Mesenteric fat pad (tissue), 1 donor: ENCODE data around the gene RNF213.

DNA sequence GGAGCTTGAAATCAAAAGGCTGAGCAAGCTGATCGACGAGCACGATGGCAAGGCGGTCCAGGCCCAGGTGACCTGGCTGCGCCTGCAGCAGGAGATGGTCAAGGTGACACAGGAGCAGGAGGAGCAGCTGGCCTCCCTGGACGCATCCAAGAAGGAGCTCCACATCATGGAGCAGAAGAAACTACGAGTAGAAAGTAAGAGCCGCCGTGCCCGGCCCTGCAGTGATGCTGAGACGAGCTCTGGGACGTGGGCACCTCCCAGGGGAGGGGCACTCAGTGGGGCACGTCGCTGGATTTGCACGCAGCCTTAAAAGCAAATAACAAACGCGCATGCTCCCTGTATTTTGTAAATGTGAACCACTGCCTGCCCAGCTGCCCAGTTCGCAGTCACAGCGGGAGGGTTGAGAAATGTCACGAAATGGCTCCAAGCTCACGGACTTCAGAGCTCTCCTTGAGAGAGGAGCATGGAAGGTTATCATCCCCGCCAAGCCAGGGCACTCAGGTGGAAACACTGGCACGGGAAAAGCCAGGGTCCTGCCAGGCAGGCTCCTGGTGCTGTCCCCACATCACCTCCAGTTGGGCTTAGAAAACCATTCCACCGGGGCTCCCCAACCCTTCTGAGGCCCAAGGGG is 15.2 kb upstream of the GAA start:
- PRO-cap = no peak

- PRO-cap = no peak
These were observed 653 bp downstream of the GAA start for GRCh38 chr17:80101878-80102589.

GRCh38 chr17:80198447-80198930 is 21.6 kb downstream of the SGSH start:
- PRO-cap = no peak

GRCh38 chr17:80219065-80220032 is 784 bp downstream of the SGSH start:
- PRO-cap = no peak

GRCh38 chr17:80252503-80253389 is 7.9 kb upstream of the RNF213 start:
- PRO-cap = no peak

GRCh38 chr17:80260723-80261757 is at the start of gene RNF213:
Gene RNF213 (plus strand): TSS chr17:80260852.
- PRO-cap = unidirectional peak, plus-strand start at chr17:80260852

DNA sequence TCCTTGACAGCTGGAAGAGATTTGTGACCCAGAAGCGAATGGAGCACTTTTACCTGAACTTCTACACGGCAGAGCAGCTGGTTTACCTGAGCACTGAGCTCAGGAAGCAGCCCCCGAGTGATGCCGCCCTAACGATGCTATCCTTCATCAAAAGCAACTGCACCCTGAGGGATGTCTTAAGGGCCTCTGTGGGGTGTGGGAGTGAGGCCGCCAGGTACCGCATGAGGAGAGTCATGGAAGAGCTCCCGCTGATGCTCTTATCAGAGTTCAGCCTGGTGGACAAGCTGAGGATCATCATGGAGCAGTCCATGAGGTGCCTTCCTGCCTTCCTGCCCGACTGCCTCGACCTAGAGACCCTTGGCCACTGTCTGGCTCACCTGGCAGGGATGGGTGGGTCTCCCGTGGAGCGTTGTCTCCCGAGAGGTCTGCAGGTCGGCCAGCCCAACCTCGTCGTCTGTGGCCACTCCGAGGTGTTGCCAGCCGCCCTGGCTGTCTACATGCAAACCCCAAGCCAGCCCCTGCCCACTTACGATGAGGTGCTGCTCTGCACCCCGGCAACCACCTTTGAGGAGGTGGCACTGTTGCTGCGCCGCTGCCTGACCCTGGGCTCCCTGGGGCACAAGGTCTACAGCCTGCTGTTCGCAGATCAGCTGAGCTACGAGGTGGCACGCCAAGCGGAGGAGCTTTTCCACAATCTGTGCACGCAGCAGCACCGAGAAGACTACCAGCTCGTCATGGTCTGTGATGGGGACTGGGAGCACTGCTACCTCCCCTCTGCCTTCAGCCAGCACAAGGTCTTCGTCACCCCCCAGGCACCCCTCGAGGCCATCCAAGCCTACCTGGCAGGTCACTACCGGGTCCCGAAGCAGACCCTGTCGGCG is 75.3 kb upstream of the ENDOV start:
- PRO-cap = no peak

GRCh38 chr17:80389390-80389980 is 25.5 kb upstream of the ENDOV start:
- PRO-cap = no peak

DNA sequence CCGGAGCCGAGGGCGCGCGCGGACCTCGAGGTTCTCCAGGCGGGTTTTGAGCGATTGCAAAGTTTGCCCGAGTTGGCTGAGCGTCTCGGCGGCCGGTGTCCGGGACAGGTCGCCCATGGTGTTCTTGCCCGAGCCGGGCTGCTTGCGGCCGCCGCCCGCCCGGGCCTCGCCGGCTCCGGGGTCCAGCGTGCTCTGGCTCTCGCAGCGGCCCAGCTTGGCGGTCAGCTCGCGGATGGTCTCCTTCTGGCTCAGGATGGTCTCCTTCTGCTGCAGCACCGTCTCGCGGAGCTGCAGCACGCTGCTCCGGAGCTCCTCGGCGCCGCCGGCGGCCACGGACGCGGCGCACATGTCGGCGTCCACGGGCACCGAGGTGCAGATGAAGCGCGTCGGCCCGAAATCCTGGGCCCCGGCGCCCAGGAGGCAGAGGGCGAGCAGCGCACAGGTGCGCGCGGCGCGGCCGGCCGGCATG is 394 bp downstream of the NPTX1 start:
- PRO-cap = no peak

- PRO-cap = no peak
These were observed 55.3 kb downstream of the RPTOR start for GRCh38 chr17:80599856-80600389.

GRCh38 chr17:80720842-80721772 is 176.5 kb downstream of the RPTOR start:
- PRO-cap = no peak

- PRO-cap = no peak
These were observed 185.9 kb downstream of the RPTOR start for GRCh38 chr17:80730547-80730862.

DNA sequence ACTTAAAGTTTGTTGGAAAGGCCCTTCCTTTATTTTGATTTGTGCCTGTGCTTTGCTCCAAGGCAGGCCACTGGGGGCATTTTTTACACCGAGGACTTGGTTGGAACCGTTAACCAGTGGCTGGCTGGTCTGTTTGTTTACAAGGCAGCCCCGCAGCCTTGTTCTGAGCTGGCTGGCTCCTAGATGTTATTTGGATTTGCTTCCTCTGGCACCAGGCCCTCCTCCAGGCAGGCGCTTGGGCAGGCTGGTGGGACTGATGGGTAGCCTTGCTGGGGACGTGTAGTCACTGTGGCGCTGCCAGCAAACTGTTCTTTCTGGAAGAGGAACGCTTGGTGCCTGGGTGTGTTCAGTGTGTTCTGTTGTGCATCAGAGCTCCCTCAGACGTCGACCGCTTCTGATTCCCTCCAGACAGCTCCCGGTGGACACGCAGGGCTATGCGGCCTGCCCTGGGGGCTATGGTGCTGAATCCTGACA is 218.1 kb upstream of the CHMP6 start:
- PRO-cap = no peak

DNA sequence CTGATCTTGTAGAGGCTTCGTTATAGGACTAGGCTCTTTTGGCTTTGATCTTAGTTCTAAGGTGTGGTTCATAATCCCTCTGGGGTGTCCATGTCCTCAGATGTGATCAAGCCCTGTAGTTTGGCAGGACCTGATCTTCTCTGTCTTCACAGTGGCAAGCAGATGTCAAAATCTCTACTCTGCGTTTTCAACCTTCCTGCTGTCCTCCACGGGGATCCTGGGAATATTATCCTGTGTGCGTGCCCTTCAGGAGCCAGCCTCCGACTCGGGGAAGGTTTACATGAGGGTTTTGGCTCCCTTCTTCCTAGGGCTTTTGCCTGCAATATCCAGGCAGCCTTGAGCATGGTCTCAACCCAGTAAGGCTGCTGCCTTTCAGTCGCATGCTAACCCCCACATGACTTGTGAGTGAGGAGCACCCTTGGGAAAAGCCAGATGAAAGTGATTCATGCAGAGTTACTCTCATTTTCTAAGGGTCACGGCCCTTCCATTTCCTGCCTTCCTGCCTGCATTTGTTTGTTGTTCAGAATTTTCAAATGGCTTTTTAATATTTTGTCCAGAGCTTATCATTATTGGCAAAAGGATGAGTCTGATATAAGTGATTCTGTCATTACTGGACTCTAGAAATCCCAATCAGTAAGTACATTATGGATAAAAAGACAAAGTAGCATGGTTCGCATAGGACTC is 202.2 kb upstream of the CHMP6 start:
- PRO-cap = no peak

- PRO-cap = no peak
These were observed 121.3 kb upstream of the CHMP6 start for GRCh38 chr17:80870196-80870883.

DNA sequence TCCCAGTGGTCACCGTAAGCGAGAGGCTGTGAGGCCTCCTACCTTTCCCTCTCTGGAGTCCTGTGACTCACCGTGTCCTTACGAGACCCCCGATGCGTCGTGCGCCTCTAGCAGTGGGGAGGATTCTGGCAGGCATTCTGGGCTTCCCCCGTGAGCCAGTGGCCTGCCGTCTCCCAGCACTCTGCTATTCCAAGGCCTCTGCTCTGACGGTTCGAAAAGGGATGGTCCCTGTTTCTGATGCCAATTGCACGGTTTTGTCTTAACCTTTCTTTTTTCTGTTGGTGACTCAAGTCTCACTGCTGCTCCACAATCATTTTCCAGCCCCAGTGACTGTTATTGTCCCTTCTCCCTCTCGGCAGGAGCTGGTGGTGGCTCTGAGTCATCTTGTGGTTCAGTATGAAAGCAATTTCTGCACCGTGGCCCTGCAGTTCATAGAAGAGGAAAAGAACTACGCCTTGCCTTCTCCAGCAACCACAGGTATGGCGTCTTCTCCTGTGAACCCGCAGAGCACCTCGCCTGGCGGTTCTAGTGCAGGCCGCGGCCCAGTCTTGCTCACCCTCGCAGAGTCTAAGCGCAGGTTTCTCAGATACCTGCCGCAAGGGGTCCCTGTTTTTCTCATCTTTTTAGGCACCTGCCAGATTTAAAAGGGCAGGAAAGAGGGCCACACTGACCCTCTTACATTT is 100.1 kb upstream of the CHMP6 start:
- PRO-cap = no peak

- PRO-cap = no peak
These were observed 14.2 kb upstream of the BAIAP2 start for GRCh38 chr17:81020644-81021303.

DNA sequence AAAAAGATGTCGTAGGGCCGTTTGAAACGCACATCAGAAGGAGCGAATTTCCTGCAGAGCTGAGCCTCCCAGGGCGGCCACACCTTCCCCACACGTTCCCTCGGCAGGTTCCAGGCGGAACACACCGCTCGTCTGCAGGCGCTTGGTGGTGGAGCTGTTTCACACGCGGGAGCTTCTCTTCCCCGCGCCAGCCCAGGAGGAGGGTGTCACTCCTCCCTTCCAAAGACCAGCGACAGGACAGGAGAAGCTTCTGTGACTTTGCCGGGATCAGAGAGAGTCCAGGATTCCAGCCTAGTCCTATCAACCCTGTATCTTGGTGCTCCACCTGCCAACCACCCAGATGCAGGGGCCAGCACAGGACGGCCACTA is 11.5 kb upstream of the BAIAP2 start:
- PRO-cap = no peak

DNA sequence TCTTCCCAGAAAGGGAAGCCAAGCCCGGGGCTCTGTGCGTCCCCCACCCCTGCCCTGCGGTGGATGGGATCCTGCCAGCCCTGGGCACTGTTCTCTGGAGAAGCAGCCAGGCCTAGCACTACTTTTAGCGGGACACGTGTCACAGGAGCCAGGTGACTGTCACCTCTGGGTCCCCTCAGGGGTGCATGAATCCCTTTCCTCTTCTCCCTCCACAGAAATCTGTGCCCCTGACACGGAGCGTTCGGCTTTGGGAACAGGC is 47.4 kb downstream of the BAIAP2 start:
- PRO-cap = no peak

DNA sequence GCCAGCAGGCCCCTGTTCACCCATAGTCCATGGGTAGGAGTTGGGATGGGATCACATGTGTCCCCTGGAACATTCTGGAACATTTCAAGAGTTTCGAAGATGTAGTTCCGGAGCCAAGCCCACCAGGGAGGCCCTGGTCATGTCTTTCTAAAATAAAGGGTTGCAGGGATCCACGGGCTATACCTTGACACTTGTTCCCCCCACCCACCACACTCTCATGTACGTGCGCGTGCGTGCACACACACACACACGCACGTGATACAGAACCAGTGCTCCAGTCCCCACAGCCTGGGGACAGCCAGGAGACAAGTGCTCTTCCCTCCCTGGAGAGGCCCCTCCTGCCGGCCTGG is 63.9 kb upstream of the PVALEF start:
- PRO-cap = no peak